Measurements from ENCODE around the gene APCDD1L.

- RRBS, result no CpG with 5 or more reads among the region's 21 CpGs
CAGE:
- cytosol, long polyA plus RNA, result no peak
- long polyA plus RNA, result no peak
- nucleus, long polyA plus RNA, result no peak
Measured at GRCh38 chr20:58018482-58019470, 131.9 kb upstream of the C20orf85 start.

DNA sequence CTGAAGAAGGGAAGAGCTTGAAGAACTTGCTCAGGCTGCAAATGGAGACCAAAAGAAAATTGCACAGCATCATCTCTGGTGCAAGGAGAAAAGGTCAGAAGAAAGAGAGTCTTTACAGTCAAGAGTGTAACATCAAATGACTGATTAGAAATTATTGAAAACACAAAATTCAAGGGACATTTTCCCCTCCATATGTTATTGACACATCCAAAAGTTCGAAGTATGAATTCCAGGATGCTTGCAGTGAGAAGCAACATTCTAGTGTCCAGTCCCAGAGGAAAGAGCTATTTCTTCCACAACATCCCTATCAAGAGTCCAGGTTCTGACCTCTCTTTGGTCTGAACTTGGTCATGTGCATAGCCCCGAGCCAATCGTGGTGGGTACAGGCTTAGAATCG lies 53.0 kb upstream of the C20orf85 start:
- RRBS, result no CpG with 5 or more reads among the region's 4 CpGs
CAGE:
- cytosol, long polyA plus RNA, result no peak
- long polyA plus RNA, result no peak
- nucleus, long polyA plus RNA, result no peak

DNA sequence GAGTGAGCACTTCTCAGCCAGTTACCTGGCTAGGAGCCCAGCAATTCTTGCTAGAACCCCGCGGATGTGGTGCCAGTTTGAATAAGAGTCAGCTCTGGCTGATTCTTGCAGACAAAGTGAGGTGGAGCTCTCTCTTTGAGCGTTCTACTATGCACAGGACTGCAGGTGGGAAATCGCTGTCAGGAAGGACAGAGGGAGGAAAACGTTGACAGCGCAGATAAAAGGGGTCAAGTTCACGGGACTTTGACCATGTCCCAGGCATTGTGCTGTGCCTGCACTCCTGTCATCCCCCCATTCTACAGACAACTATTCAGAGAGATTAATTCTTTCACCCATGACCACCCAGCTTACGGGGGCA lies 15.2 kb upstream of the C20orf85 start:
- RRBS, result no CpG with 5 or more reads among the region's 8 CpGs
CAGE:
- cytosol, long polyA plus RNA, result no peak
- long polyA plus RNA, result no peak
- nucleus, long polyA plus RNA, result no peak

DNA sequence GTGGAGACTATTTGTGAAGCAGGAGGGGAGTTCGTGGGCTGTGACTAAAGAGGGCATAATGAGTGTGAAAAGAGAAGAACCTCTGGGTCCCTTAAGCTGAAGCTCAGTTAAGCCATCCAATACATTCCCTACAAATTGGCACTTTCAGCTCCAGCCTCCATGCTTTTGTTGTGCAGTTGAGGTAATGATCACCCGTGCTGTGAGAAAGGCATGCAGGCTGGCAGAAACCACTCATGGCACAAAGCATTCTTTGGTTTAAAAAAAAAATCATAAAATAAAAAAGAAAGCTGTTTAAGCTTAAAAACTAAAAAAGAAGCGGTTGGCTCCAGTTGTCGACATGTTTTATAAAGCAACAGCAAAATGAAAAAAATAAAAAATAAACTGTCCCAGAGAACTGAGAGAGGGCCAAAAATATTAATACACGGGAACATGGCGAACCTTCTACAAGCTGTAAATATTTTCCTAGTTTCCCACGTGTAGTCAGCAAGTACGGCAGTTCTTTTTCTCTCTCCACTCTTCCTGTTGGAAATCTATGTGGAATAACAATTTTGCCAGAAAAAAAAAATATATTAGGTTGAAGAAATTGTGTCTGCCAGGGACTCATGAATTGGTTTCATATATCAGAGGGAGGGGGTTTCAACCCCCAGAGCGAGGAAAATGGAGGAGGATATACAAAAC lies 4.5 kb upstream of the C20orf85 start:
- RRBS, result no CpG with 5 or more reads among the region's 9 CpGs
CAGE:
- cytosol, long polyA plus RNA, result no peak
- long polyA plus RNA, result no peak
- nucleus, long polyA plus RNA, result no peak

GRCh38 chr20:58225423-58225656 lies 3.1 kb downstream of the ANKRD60 start:
- RRBS, result no CpG with 5 or more reads among the region's 6 CpGs
CAGE:
- cytosol, long polyA plus RNA, result no peak
- long polyA plus RNA, result no peak
- nucleus, long polyA plus RNA, result no peak

GRCh38 chr20:58375312-58376081 lies 13.5 kb upstream of the VAPB start:
- RRBS, result no CpG with 5 or more reads among the region's 9 CpGs
CAGE:
- cytosol, long polyA plus RNA, result no peak
- long polyA plus RNA, result no peak
- nucleus, long polyA plus RNA, result no peak

- RRBS, result no CpG with 5 or more reads among the region's 6 CpGs
CAGE:
- cytosol, long polyA plus RNA, result no peak
- long polyA plus RNA, result no peak
- nucleus, long polyA plus RNA, result no peak
Measured at GRCh38 chr20:58408491-58409348, 19.7 kb downstream of the VAPB start.

- RRBS, result no CpG with 5 or more reads among the region's 14 CpGs
CAGE:
- cytosol, long polyA plus RNA, result no peak
- long polyA plus RNA, result no peak
- nucleus, long polyA plus RNA, result no peak
Measured at GRCh38 chr20:58446081-58447241, 57.4 kb downstream of the VAPB start.

- RRBS, result no CpG with 5 or more reads among the region's 19 CpGs
CAGE:
- cytosol, long polyA plus RNA, result no peak
- long polyA plus RNA, result no peak
- nucleus, long polyA plus RNA, result no peak
Measured at GRCh38 chr20:58515161-58515622, at the start of gene APCDD1L. Gene APCDD1L (minus strand): TSS chr20:58515399.

- RRBS, result 57% methylated on average over 23 of the region's 36 CpGs
CAGE:
- cytosol, long polyA plus RNA, result no peak
- long polyA plus RNA, result no peak
- nucleus, long polyA plus RNA, result no peak
Measured at GRCh38 chr20:58649478-58649902, 1.6 kb upstream of the STX16 start.

DNA sequence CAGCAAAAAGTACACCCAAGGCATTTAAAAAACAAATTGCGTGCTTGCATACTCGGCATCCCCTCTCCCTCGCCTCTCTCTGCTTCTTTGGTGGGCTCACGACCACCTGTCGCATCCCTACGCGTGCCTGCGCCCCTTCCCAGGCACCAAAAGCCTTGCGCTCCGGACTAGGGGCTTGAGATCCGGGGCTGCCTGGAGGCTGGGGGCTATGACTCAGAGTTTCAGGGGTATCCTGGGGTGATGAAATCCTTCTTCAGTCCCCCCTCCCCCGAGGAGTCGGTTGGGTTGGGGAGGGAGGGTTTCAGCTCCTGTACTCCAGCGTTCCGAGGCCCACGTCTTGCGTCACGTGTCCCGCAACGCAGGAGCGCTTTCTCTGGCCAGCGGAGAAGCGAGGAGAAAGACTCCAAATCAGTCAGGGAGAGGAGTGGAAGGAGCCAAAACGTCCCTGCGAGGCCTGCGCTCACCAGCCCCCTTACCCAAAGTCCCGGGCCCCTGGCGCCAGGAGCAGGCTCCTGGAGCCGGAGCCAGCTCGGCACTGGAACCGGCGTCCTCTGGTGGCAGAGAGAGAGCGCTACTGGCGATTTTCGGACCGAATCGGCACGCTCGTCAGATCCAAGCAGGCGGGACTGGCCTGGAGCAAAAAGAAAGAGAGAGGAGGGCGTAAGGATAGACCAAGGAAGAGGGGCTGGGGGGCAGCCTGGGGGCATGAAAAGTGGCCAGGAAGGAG lies 38.7 kb upstream of the GNAS start:
- RRBS, result no CpG with 5 or more reads among the region's 41 CpGs
CAGE:
- cytosol, long polyA plus RNA, result no peak
- long polyA plus RNA, result no peak
- nucleus, long polyA plus RNA, result no peak

DNA sequence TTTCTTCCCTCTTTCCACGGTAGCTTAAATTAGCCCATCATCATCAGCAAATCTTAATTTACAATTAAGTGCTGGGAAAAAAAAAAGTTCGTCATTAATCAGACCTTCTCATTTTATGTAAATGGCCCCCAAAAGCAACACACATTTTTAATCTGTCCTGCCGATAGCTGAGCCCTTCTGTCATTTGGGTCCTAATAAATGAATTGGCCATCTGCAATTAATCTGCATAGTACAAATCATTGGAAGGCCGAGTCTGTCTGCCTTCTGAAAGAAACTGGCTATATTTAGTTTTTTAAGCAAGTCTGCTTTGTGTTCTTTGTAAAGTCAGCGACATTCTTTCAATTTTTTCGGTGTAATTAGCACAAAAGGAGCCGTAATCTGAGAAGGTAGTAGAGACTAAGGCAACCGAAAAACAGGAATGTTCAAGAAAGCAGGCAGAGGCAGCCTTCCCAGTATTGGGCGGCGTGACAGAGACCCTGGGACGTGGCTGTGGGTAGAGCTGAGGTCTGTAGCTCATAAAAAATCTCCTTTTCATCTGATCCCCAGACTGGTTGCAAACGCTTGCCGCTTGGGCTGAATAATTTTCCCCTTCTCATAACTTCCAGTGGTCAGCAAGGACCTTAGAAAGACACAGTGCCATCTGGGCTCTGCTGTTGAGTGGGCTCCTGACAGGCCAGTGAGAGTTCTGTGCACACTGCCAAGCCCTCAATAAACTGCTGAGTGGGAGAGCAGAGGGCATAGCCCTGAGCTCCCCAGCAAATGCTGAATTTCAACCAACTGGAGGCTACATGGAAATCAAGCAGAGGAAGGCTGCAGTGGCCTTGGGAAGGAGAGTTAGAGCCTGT lies 8.0 kb upstream of the GNAS start:
- RRBS, result no CpG with 5 or more reads among the region's 13 CpGs
CAGE:
- cytosol, long polyA plus RNA, result no peak
- long polyA plus RNA, result no peak
- nucleus, long polyA plus RNA, result no peak

- RRBS, result no CpG with 5 or more reads among the region's 8 CpGs
CAGE:
- cytosol, long polyA plus RNA, result no peak
- long polyA plus RNA, result no peak
- nucleus, long polyA plus RNA, result no peak
Measured at GRCh38 chr20:58897780-58898471, 6.7 kb downstream of the GNAS start.

- RRBS, result no CpG with 5 or more reads among the region's 4 CpGs
CAGE:
- cytosol, long polyA plus RNA, result no peak
- long polyA plus RNA, result no peak
- nucleus, long polyA plus RNA, result no peak
Measured at GRCh38 chr20:58944720-58945066, 36.4 kb upstream of the NELFCD start.

- RRBS, result no CpG with 5 or more reads among the region's 5 CpGs
CAGE:
- cytosol, long polyA plus RNA, result no peak
- long polyA plus RNA, result no peak
- nucleus, long polyA plus RNA, result no peak
Measured at GRCh38 chr20:59040505-59040956, 2.1 kb downstream of the PRELID3B start.

GRCh38 chr20:59040957-59041409 lies 1.6 kb downstream of the PRELID3B start:
- RRBS, result no CpG with 5 or more reads among the region's 6 CpGs
CAGE:
- cytosol, long polyA plus RNA, result no peak
- long polyA plus RNA, result no peak
- nucleus, long polyA plus RNA, result no peak

DNA sequence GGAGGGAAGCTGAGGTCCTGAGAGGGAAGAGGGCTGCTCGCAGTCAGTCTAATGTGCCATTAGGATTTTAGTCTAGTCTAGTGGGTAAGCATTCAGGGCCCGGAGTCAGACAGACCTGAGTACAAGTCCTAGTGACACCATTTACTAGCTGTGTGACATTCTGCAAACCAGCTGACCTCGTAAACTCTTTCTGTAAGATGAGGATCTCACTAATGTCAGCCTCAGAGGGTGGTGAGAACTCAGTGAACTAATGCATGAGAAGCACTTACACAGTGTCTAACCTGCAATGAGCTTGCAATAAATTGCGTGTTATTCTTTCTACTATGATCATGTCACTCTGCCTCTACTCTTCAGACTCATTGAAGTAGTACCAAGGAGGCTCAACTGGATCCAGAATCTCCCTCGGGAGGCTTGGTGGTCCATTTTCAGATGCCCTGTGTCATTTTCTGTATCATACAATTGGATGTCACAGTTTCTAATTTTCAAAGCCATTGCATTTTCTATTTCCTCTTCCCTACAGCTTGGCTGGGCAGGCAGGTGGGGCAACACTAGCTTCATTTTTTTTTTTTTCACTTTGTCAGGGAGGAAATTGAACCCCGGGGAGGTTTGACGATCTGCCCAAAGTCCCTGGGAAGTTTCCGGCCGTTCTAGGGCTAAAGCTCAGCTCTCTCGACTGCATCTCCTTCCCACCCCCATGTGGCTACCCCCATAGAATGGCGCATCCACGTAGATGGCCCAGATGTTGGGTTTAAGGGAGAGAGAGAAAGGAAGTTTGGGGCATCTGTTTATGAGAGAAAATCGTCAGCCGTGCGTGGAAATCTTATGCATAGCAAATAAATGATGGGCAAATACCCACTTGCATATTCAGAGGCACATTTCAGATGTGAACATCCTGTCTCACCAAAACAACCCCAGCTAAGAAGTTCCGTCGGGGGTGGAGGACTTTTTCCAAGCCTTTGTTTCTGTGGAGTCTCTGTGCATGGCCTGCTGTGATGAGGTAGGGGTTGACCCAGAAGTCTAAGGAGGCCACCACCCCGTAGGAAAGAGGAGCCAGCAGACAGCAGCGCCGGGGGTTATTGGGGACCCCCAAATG lies 40.8 kb upstream of the ZNF831 start:
- RRBS, result 80% methylated on average over 1 of the region's 20 CpGs
CAGE:
- cytosol, long polyA plus RNA, result no peak
- long polyA plus RNA, result no peak
- nucleus, long polyA plus RNA, result no peak

GRCh38 chr20:59123602-59124152 lies 39.9 kb upstream of the ZNF831 start:
- RRBS, result no CpG with 5 or more reads among the region's 7 CpGs
CAGE:
- cytosol, long polyA plus RNA, result no peak
- long polyA plus RNA, result no peak
- nucleus, long polyA plus RNA, result no peak

- RRBS, result no CpG with 5 or more reads among the region's 8 CpGs
CAGE:
- cytosol, long polyA plus RNA, result no peak
- long polyA plus RNA, result no peak
- nucleus, long polyA plus RNA, result no peak
Measured at GRCh38 chr20:59299825-59300178, 609 bp upstream of the EDN3 start.

- RRBS, result 3% methylated on average over 15 of the region's 45 CpGs
CAGE:
- cytosol, long polyA plus RNA, result no peak
- long polyA plus RNA, result no peak
- nucleus, long polyA plus RNA, result no peak
Measured at GRCh38 chr20:59604632-59605143, 348 bp downstream of the PHACTR3 start.

Data from IMR-90 (cell line).